Daoy (cell line): ENCODE results near the genes SOX2, MCF2L2 and ABCC5.

- RAMPAGE, long total RNA: no peak
Observed at GRCh38 chr3:180601639-180601856, 415 bp upstream of the TTC14 start.

DNA sequence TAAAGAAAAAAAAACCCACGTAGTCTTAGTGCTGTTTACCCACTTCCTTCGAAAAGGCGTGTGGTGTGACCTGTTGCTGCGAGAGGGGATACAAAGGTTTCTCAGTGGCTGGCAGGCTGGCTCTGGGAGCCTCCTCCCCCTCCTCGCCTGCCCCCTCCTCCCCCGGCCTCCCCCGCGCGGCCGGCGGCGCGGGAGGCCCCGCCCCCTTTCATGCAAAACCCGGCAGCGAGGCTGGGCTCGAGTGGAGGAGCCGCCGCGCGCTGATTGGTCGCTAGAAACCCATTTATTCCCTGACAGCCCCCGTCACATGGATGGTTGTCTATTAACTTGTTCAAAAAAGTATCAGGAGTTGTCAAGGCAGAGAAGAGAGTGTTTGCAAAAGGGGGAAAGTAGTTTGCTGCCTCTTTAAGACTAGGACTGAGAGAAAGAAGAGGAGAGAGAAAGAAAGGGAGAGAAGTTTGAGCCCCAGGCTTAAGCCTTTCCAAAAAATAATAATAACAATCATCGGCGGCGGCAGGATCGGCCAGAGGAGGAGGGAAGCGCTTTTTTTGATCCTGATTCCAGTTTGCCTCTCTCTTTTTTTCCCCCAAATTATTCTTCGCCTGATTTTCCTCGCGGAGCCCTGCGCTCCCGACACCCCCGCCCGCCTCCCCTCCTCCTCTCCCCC, at the start of gene SOX2:
TSS of gene SOX2 (plus strand) at position 311 of the 667 bp plus-strand sequence.
- RAMPAGE, long total RNA: no peak

DNA sequence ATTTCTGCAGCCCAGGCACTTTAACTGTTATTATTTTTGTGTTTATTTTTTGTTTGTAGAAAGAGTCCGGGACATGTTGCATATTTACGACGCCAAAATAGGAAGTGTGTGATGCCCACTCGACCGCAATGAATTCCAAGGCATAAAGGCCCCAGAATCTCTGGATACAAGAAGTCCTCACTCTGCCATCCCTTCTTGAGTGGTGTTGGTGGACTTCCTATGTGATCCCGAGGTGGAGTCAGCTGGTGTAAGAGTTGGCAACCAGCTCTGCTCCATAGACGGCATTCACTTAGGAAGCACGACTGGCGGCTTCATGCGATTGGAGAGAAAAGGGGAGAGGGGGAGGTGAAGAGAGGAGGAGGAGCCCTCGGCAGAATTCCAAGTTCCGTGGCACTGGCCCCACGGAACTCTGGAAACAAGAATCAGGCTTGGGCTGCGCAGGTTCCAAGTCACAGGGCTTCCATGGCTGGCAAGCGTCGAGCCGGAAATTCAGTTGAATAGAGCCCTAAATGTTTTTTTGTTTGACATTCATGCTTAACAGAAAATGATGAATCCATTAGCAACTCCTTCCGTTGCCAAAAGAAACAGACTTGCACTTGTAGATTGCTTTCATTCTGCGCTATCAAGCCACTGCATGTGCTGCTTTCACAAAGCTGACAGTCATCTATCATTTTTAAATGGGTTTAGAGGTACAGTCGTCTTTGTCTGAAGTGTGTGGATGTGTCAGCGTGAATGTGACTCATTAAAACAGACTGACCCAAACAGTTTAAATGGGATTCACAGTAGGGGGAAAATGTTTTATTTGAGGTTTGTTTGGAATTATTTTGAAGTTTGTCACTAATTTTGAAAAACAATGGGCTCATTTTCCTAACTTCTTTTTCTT, 428.4 kb upstream of the ATP11B start:
- RAMPAGE, long total RNA: no peak

GRCh38 chr3:182848405-182848955, 55.2 kb downstream of the ATP11B start:
- RAMPAGE, long total RNA: no peak

- RAMPAGE, long total RNA: no peak
Observed at GRCh38 chr3:182872115-182872655, 78.9 kb downstream of the ATP11B start.

GRCh38 chr3:182895633-182896265, 84.6 kb downstream of the DCUN1D1 start:
- RAMPAGE, long total RNA: no peak

DNA sequence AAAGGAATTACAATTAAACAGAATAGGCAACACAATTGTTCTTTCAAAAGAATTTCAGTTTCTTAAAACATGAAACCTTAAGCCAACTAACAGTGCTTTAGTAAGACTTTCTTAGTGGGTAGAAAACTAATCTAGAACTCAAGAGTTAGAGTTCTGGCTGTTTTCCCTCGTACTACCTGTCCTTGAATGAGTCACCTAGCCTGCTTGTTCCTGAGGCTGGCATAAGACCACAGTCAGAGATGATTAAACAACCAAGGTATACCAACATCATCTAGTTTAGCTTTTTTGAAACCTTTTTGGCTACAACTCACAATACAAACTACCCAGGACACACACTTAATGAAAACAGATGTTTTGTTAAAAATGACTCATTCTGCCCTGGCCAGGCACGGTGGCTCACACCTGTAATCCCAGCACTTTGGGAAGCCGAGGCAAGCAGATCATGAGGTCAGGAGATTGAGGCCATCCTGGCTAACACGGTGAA, 4.6 kb downstream of the MCCC1 start:
- RAMPAGE, long total RNA: no peak

GRCh38 chr3:183115946-183116665, 16.8 kb upstream of the MCCC1 start:
- RAMPAGE, long total RNA: no peak

DNA sequence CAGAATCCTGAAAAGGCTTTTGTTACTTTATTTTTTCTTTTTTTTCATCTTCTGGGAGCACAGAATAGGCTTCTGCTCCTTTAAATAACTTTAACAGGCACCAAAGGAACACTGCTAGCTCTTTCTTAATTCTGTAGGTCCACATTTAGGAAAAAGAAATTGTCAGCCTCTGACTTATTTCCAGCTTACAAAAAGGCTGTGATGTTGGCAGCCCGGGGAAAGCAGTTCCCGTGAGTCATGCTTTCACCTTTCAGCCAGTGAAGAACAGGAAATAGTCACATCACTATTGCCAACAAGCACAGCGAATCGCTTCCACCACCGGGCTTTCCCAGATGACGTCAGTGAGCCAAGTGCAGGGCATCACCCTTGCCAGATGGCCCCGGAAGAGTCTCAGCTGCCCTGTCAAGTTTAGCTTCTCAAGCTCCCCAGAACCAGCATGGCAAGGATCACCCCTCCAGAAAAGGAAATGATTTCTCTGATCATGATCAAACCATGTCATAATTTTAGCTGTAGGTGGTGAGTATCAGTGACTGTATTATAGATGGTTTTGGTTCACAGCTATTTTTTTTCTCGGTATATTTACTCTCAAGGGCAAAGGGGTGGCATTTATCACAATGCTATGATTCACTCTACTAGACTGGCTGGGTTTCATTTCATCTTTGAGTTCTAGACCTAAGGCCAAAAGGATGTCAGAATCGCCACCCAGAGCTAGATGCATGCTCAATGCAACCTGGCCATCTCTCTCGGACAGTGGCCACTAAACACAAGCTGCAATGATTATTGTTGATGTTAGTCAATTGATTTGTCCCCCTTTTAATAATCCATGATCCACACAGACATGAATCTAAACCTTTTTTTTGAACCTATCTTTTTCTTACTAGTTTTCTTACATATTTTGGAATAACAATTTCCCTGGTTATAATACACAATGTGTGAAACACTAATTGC, 32.9 kb downstream of the B3GNT5 start:
- RAMPAGE, long total RNA: no peak

- RAMPAGE, long total RNA: no peak
Observed at GRCh38 chr3:183298474-183299611, 45.8 kb downstream of the B3GNT5 start.

GRCh38 chr3:183307529-183308227, 54.6 kb downstream of the B3GNT5 start:
- RAMPAGE, long total RNA: no peak

DNA sequence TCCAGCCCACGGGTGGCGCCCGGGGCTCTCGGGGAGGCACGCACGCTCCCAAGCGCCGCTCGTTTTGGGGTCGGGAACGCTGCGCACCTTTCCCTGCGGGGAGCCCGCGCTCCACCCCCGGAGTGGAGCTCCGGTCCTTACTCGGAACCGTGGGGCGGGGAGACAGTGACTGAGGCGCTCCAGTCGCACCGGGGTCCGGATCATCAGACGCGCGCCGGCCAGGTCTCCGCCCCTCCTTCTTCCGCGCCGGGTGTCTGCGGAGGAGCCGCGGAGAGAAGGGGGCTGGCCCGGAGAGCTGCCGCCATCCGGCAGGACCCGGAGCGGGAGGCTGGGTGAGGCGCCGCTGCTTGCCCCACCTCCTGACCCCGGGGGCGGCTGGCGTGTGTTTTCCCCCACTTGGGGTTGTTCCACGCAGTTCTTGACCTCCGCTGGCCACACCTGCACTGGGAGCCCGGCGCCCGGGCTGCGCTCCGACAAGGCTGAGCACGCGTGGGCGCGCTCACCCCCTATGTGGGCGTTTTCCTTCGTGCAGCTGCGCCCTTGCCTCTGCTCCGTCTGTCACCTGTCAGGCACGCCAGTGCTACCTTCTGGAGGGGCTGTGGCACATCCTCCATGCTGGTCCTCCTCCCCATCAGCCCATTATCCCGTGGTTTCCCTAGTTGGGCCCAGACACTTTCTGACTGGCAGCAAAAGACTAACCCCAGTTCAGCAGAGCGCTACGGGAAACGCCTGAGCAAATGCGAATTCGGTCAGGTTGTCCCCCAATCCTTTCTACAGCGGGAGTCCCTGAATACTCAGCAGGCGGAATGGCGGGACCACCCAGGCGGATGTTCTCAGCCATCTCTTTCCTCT, at the start of gene MCF2L2:
TSS of gene MCF2L2 (minus strand) at position 171 of the 852 bp plus-strand sequence.
- RAMPAGE, long total RNA: no peak

GRCh38 chr3:183527316-183527703, 28.2 kb downstream of the KLHL6 start:
- RAMPAGE, long total RNA: no peak

DNA sequence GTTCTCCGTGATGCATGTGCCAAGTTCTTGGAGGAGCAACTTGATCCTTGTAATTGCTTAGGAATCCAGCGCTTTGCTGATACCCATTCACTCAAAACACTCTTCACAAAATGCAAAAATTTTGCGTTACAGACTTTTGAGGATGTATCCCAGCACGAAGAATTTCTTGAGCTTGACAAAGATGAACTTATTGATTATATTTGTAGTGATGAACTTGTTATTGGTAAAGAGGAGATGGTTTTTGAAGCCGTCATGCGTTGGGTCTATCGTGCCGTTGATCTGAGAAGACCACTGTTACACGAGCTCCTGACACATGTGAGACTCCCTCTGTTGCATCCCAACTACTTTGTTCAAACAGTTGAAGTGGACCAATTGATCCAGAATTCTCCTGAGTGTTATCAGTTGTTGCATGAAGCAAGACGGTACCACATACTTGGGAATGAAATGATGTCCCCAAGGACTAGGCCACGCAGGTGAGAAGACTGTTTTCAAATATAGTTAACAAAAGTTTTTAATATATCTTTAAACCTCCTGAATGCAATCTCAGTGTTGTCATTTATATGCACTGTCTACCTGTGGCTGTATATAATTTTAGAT, 15.5 kb downstream of the KLHL24 start:
- RAMPAGE, long total RNA: no peak

- RAMPAGE, long total RNA: no peak
Observed at GRCh38 chr3:183810731-183811398, 14.5 kb downstream of the MAP6D1 start.

GRCh38 chr3:183822459-183823212, 2.7 kb downstream of the MAP6D1 start:
- RAMPAGE, long total RNA: no peak

- RAMPAGE, long total RNA: no peak
Observed at GRCh38 chr3:183920498-183920841, 35.8 kb upstream of the PARL start.

DNA sequence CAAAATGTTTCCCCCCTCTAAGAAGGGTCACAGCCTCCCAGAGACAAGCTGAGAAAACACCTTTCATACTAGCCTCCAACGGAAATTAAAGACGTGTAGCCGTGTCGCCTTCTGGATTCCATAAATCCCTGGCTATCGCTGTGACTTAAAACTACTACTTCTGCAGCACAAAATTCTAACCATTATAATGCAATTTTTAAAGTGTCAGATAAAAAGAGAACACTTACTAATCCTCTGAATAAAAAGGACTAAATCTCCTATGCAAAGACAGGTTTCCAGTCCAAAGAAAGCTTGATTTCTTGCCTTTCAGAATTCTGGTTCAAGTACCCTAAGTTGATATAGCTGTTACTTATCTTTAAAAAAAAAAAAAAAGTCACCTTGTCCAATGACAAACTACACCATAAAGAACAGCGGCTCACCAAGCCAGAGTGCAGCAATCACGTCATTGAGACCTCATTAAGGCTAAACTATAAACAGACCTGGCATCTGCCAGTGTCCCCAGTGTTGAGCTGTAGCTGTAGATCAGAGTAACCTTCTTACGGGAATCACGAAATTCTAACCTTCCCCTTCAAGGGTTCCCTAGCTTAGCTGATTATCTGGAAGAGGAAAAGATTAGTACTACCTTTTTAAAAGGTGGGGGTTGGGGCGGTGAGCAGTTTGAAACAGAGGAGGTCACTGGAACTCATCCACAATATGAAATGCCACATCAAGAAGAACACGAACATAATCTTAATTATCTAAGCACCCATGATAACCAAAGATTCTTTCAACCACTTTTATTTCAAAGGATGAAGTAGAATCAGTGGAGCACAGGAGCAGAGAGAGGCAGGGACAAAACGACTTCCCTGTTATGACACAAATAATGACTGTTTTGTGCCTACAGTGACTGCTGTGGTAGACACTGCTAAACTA, 2.1 kb downstream of the ABCC5 start:
- RAMPAGE, long total RNA: no peak

DNA sequence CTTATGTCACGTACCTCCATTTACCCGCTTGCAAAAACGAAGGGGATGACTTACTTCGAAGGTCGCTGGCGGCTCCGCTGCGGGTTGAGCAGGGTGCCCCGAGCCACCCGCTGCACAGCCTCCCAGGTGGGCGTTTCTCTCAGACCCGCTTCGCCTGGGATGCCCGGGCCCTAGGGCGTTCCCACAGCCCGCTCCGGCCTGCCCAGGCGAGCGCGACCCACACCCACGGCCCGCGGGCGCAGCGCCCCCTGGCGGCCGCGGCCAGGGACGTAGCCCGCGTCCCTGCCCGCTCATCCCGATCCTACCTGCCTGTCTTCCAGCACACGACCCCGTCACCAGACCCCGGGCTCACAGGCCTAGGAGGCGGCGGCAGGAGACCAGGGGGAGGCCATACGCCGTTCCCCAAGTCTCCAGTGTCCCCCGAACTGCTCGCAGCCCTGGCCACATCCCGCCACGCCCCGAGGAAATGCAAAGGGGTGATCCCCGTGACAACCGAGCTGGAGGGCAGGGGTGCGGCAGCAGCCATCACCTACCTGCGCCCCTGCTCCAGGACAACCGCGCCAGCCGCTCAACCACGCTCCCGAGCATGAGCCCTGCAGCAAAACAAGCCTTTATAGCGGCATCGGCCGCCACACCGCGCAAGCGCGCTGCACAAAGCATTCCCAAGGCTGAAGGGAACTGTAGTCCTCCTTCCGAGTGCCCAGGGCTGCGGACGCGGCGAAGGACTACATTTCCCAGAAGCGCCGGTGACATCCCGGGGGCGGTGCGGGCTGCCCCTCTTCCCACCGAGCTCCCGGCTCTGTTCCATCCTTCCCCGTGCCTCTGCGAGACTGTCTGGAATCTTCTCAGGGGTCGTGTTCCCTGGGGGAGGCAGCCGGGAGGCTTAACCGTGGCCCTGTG, at the start of gene ABCC5:
TSS of gene ABCC5 (minus strand) at position 588 of the 900 bp plus-strand sequence.
- RAMPAGE, long total RNA: no peak

GRCh38 chr3:184018197-184018550, 490 bp upstream of the ABCC5 start:
- RAMPAGE, long total RNA: no peak